ENCODE results near the genes ARHGEF25, CDK4 and AVIL.

GRCh38 chr12:57603807-57604309 is 766 bp upstream of the DTX3 start:
- RRBS = no CpG with 5 or more reads among the region's 4 CpGs

GRCh38 chr12:57611019-57612189 is at the start of gene ARHGEF25:
TSS of gene ARHGEF25 (plus strand) at chr12:57611435.
- RRBS = 2% methylated on average over 28 of the region's 78 CpGs

- RRBS = no CpG with 5 or more reads among the region's 9 CpGs
These were observed 4.4 kb downstream of the ARHGEF25 start for GRCh38 chr12:57615574-57616032.

DNA sequence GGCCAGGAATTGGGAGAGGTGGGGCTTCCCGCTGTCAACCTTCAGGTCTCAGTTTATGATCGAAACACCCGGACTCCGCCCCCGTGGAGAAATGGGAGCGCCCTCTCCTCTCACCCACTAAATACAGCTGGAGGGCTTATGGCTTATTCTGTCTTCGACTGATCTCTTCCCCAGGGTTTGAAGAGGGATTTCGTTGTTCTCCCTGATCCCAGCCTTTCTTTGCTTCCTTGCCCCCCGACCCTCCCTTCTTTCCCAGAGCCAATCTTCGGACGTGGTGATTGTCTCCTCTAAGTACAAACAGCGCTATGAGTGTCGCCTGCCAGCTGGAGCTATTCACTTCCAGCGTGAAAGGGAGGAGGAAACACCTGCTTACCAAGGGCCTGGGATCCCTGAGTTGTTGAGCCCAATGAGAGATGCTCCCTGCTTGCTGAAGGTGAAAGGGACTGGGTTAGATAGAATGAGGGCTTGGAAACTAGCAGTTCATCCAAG is 606 bp downstream of the OS9 start:
- RRBS = no CpG with 5 or more reads among the region's 14 CpGs

- RRBS = 93% methylated on average over 4 of the region's 19 CpGs
These were observed 21.9 kb downstream of the OS9 start for GRCh38 chr12:57715521-57716566.

DNA sequence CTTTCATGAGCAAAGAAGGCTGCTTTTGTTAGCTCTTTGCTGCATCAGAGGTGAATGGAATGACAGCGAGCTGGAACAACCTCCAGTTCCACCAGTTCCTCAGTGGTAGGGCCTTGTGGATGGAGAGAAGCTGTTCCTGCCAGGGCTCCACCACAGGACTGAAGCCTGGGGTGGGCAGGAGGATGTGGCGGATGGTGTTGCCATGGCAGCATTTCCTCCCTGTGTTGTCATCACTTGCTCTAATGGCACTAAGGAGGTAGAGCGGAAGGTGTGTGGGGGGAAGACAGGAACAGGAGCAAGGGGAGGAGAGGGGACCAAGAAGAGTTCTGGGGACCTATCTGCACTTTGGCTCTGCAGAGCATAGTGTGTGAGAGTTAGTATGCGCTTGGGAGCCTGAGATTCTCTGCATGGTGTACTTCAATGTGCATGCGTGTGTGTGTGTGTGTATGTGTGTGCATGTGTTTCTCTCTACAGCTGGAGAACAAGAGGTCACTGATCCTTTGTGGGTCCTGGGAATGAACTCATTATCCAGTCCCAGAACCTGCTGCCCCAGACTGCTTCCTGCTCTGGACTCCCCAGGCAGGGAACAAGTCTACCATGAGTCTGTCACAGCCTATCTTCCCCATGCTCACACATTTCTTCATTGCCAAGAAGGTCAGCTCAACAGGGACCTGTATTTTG is 2.6 kb upstream of the AGAP2 start:
- RRBS = no CpG with 5 or more reads among the region's 5 CpGs

DNA sequence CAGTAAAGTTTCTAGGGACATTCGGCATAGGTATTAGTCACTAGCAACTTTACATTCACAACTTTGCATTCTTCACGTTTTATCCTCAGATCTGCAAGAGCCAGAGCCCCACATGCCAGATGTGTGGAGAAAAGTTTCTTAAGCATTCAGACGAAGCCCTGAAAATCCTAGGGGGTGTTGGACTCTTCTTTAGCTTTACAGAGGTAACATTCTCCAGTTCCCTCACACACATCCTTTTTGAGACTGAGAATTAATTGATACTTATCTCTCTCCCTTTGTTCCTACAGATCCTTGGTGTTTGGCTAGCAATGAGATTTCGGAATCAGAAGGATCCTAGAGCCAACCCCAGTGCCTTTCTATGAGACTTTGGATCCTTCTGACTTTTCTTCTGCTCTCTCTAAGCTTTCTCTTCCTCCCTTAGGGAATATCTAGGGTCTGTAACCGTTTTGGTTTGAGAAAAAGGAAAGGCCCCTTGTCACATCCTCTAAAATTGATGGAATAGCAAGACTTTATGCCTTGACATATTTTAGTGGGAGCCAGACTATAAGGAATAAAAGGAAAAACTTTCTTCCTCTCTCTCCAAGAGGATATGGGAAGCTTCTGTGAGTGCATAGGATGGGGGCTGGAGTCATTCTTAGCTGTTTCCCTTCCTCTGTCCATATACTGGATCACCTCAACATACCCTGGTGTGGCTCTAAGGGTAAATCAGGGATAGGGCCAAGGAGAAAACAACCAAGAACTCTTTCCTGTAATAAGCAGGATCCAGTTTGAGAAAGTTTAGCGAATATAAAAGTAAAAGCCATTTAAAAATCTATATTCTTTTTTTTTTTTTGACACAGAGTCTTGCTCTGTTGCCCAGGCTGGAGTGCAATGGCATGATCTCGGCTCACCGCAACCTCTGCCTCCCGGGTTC is 2.3 kb downstream of the TSPAN31 start:
- RRBS = no CpG with 5 or more reads among the region's 9 CpGs

- RRBS = 0% methylated on average over 4 of the region's 52 CpGs
These were observed at the start of gene CDK4 for GRCh38 chr12:57752076-57752852. TSS of gene CDK4 (minus strand) at chr12:57752310.

DNA sequence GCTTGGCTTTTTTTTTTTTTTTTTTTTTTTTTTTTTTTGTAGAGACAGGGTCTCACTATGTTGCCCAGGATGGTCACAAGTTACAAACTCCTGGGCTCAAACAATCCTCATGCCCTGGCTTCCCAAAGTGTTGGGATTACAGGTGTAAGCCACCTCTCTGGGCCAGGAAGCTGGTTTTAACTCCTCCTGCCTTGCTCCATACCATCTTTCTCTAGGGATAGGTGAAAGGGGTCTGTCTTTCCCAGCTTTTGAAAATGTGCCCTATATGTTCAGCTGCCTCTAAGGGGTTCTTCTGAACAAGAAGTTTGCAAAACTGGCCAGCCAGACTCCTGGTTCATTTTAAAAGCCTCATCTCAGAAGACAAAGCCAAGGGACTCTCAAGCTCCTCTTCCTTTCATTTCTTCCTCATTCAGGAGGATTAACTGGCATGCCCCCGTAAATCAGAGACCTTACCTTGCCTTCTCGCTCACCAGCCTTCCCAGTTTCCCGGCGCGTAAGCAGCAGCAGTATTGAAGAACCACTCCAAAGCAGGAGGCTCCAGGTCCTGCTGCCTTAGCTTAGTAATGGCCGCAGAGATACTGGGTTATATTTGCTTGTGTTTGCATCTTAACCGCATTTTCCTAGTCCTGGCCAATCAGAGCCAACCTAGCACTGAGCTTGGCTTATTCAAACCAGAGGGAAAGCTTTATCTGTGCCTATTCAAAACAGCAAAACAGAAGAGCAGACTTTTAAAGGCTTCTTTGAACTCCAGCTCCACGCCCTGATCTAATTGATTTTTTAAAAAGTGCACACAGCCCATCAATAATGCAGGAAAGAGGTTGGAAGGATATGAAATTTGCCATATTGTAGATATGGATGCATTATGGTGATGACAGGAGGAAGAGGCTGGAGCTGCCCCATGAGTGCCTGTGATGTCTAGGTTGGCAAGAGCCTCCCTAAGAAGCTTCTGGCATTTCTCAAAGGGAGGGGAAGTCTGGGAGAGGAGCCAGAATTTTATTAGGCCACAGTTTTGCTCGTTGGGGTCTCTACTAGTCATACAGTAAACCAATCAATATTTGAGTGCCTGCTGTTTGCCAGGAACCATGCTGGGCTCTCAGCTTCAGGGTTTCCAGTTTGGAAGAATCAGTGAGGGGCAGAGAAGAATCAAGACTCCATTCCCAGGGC is at the start of gene AVIL:
Gene AVIL (minus strand): TSS at position 559 of the 1,164 bp plus-strand sequence.
- RRBS = no CpG with 5 or more reads among the region's 9 CpGs

DNA sequence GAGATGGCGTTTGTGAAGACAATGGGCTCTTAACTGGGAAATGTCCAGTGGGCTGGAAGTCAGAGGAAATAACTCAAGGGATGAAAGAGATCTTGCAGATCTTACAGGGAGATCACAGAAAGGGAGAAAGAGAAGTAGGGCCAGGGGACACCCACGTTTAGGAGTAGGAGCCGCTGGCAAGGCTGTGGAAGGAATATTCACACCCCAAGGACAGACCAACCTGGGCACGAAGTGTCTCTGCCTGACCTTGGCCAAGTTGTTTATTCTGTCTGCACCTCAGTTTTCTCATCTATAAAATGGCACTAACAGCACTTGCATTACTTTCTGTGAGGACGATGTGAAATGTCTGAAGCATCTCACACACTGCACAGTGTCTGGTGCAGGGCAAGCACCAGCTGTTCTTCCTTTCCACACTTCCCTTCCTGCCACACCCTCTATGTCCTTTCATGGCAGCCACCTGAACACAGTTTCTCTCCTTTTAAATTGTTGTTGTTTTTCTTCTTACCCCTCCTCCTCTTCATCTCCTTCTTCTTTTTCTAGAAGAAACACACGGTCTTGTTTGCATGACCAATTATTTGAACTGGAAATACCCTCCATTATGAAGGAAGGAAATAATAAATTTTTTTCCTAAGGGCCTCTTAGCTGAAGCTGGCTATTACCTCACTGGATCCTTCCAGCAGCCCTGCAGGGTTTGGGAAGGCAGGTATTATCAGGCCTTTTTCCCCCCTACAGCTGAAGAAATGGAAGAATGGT is 43.0 kb upstream of the ATP23 start:
- RRBS = no CpG with 5 or more reads among the region's 6 CpGs

GRCh38 chr12:57905271-57905743 is 36.1 kb upstream of the ATP23 start:
- RRBS = no CpG with 5 or more reads among the region's 11 CpGs

DNA sequence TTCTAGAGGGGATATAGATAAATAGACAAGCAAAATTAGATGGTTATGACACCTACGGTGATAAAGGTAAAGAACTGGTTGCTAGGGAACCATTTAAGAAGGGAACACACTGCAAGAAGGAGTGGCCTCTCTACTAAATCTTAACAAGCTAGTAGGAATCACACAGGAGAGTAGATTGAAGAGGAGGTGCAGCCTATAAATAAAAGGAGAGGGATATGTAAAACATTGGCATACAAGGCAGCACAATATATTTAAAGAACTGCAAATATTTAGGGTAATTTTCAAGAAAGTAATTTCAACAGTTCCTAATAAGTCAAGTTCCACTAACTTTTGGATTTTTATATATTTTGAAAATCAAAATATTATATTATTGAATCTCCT is 155.1 kb downstream of the LRIG3 start:
- RRBS = no CpG with 5 or more reads among the region's 1 CpG

DNA sequence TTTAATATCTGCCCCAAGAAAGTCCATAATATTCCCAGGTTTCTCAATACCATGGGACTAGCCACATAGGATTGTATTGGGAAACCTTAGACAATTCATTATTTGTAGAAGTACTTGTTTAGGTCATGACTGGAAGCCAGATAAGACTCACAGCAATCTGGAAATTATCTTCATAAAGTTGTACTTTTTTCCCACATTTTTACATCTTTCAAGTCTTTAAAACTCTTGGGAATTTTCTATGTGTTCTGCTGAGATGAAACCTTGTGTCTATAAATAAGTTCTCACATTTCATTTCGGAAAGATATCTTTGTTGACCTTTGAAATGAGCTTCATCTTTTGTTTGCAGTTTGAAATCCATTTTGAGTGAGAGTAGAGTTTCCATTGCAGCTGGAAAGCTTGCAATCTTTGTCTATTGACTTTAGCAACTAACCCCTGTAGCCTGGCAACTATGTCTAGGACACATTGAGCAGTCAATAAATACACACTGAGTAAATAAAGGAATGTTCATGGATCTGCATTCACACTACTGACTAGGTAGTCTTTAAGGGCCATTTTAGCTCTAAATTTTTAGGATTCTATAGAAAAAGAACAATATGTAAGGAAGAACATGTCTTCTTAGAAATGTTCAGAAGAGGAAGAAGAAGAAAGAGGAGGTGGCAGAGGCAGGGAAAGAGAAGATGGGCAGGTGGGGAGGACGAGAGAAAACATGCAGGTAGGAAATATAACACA is 154.4 kb downstream of the LRIG3 start:
- RRBS = no CpG with 5 or more reads among the region's 2 CpGs

DNA sequence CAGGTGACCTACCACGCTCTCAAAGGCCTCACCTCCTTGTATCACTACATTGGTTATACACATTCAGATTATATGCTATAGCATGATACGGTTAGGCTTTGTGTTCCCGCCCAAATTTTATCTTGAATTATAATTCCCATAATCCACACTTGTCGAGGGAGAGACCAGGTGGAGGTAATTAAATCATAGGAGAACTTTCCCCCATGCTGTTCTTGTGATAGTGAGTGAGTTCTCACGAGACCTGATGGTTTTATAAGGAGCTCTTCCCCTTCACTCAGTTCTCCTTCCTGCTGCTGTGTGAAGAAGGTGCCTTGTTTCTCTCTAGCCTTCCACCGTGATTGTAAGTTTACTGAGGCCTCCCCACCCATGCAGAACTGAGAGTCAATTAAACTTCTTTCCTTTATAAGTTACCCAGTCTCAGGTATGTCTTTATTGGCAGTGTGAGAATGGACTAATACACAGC is 19.3 kb upstream of the LRIG3 start:
- RRBS = no CpG with 5 or more reads among the region's 6 CpGs

- RRBS = no CpG with 5 or more reads among the region's 5 CpGs
These were observed 158.6 kb upstream of the LRIG3 start for GRCh38 chr12:59078802-59079421.

DNA sequence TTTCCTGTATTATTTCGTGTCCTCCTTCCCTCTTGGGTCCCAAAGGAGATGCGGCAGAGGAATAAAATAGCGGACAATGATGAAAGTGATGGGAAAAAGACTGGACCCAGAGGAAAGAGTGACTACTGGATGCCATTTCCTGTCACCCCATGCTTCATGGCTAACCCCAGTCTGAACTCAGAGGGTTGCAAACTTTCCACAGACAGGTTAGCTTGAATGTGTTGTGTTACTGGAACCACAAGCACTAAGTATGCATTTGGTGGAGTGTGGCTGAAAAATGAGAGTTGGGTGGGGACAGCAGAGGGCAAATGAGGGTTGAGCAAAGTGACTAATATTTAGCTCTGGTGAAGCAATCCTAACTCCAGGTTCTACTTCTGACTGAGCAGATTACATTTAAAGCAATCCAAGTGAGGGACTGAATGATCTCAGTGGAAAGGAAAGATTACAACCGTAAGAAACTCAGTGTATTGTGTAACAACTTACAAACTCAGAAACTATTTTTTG is 1.5 kb downstream of the SLC16A7 start:
- RRBS = no CpG with 5 or more reads among the region's 4 CpGs

DNA sequence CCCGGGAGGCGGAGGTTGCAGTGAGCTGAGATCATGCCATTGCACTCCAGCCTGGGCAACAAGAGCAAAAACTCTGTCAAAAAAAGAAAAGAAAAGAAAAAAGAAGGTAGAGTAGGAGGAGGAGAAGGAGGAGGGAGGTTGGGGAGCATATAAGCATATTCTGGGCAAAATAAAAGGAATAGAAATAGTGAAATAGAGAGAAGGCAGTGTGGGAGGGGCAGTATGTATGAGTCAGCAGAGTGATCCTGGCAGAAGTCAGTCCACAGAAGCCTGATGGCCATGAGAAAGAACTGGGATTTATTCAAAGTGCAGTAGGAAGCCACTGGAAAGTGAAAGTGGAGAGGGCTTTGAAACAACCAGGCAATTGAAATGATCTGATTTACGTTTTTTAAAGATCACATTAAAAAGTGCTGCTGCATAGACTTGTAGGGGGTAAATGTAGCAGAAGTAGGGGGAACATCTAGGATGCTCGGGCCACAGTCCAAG is 301.0 kb downstream of the TAFA2 start:
- RRBS = no CpG with 5 or more reads among the region's 4 CpGs

GRCh38 chr12:62252082-62252953 is 7.9 kb upstream of the USP15 start:
- RRBS = no CpG with 5 or more reads among the region's 5 CpGs

DNA sequence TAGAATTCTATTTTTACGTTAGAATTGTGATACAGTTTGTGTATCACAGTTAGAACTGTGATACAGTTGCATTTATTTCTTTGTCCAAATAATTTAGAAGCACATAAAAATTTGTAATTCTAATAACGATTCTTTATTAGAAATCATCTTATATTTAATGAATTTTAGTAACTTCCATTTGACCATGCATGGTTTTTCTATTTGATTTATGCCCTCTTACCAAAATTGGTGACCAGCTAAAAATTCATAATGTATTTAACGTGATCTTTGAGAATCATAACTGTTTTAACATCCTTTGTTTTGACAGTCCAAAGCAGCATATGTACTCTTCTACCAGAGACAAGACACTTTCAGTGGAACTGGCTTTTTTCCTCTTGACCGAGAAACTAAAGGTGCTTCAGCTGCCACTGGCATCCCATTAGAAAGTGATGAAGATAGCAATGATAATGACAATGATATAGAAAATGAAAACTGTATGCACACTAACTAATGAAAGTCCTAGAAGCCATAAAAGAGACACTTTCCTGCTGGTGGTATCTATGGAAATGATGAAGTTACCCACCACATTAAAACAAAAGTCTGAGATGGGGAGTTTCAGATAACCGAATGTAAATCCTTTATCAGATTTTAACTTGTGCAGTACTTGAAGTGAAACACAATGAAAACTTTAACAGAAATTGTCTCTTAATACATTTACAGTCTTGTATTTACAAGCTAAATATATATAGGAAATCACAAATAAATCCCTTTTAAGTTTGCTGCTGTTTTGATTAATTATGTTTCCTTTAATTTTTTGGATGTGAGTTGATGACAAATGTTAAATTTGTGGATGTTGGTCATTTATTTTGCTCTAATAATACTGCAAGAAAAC is 62.5 kb upstream of the MON2 start:
- RRBS = no CpG with 5 or more reads among the region's 5 CpGs

DNA sequence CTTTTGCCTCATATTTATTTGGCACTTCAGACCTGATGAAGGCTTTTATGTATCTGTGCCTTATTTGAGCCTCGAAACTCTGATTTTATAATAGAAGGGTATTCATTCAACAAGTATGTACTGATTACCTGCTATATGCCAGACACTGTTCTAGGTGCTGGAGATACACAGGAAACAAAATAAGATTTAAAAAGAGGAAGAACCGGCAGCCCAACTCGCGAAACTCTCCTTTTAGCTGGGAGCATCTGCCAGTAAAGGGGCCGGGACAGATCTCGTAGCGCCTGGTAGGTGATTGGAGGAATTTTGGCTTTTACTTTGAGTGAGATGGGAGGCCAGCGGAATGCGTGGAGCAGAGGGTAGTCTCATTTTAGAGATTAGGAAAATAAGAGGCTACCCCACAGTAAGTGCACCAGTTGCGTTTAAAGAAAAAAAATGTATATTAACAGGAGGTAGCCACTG is 621 bp upstream of the MON2 start:
- RRBS = 5% methylated on average over 4 of the region's 10 CpGs